ENCODE measurements around the genes MTNR1B, SLC36A4 and PIWIL4.

GRCh38 chr11:92969549-92969878, at the start of gene MTNR1B:
Gene MTNR1B, plus strand, starts transcription at chr11:92969651.
- PRO-cap, result no peak

GRCh38 chr11:93197719-93198606, at the start of gene SLC36A4:
Gene SLC36A4, minus strand, starts transcription at chr11:93197991.
- PRO-cap, result bidirectional peak, plus-strand start at chr11:93198042, minus-strand start at chr11:93197989

- PRO-cap, result no peak
Observed at GRCh38 chr11:93329908-93330241, 667 bp upstream of the DEUP1 start.

DNA sequence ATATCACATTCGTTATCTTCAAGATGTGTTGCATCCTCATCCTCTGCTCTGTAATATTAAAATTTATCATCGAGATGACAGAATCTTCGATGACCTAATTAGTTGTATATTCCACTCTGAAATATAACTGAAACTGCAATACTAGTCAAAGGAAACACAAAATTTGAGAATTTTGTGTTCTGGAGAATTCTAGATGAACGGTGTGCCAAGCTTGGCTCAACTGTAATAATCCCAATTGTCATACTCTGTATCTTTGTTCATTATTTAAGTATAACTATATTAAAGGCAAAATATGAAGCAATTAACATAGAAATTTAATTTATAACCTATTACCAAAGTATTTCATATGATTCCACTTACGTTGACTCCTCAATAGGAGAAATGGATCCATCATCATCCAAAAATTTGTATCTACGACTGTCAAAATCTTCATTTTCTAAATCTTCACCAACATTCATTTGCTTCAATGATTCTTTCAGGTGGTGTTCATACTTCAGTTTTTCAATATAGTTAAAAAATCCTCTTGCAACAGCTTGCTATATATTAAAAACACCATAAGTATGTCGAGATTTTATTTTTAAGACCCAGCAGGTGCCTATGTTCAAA, 4.5 kb downstream of the TAF1D start:
- PRO-cap, result no peak

DNA sequence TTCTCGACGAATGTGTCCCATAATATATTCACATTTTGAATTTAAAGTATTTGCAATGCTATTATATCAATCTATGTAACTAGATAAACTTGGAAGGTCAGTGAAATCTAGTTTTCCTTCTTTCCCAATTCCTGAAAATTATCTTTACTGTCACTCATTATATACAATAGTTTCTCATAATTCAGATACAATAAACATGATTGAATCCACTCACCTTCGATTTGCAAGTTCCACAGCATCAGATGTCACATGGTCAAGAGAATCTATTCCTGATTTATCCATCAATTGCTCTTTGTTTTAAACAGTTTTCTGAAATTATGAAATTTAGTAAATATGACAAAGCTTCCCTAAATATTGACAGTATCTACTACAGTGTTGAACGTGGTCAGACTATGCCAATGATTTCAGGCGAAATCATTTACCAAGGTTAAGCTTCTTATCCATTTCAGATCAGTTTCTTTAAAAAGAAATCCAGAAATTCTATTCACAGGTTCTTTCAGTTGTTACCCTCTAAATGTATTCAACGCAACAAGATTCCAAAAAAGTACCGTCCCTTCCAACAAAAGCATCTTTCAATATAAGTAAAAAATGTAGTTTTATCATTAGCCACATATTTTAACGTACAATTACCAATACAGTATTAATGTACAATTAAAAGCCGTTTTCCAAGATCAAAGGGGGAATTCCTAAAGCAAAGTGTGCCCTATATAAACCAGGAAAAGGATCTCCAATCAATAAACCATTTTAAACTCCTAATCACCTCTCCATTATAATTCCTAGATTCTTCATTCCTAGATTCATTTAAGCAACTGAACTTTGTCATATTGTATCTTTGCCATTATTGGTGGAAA, 2.0 kb downstream of the TAF1D start:
- PRO-cap, result no peak

DNA sequence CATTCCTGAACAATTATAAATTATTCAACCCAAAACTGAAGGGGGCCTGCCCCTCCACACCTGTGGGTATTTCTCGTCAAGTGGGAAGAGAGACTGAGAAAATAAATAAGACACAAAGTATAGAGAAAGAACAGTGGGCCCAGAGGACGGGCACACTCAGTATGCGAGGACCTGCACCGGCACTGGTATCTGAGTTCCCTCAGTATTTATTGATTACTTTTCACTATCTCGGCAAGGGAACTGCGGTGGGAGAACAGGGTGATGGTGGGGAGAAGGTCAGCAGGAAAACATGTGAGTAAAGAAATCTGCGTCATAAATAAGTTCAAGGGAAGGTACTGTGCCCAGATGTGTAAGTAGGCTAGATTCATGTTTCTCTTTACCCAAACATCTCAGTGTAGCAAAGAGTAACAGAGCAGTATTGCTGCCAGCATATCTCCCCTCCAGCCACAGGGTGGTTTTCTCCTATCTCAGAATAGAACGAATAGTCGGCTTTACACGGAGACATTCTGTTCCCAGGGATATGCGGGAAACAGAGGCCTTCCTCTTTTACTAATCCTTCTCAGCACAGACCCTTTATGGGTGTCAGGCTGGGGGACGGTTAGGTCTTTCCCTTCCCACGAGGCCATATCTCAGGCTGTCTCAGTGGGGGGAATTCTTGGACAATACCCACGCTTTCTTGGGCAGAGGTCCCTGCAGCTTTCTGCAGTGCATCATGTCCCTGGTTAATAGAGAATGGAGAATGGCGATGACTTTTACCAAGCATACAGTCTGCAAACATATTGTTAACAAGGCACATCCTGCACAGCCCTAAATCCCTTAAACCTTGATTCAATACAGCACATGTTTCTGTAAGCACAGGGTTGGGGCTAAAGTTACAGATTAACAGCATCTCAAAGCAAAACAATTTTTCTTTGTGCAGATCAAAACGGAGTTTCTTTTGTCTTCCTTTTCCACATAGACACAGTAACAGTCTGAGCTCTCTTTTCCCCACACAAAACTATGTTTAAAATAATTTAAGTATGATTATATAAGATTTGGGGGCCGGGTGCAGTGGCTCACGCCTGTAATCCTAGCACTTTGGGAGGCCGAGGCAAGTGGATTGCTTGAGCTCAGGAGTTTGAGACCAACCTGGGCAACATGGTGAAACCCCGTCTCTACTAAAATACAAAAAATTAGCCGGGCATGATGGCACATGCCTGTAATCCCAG, 3.6 kb downstream of the C11orf54 start:
- PRO-cap, result no peak

GRCh38 chr11:93908723-93909077, 58.3 kb upstream of the VSTM5 start:
- PRO-cap, result no peak

DNA sequence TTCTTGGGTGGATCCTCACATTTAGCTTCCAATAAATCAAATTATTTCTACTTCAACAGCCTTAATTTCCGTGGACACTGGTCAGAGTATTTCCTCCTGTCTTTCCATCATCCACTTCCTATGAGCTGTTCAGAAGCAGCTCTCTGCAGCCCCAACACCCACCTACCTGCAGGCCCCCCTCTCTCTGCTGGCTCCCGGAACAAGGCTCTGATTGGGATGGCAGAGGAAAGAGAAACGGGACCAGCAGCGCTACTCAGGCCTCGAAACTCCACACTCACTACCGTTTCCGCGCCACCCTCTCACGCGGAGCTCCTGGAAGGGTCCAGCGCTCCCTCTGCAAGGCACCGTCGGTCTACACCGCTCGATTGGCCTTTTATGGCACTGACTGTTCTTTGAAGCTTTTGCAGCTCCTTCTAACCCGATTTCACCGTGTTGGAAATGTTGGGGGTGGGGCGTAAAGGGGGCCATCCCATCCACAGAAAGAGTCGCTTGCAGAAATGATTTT, 429 bp upstream of the PANX1 start:
- PRO-cap, result unidirectional peak, plus-strand start at position 222 of the sequence

- PRO-cap, result no peak
Observed at GRCh38 chr11:94500586-94501099, 6.9 kb downstream of the ANKRD49 start.

DNA sequence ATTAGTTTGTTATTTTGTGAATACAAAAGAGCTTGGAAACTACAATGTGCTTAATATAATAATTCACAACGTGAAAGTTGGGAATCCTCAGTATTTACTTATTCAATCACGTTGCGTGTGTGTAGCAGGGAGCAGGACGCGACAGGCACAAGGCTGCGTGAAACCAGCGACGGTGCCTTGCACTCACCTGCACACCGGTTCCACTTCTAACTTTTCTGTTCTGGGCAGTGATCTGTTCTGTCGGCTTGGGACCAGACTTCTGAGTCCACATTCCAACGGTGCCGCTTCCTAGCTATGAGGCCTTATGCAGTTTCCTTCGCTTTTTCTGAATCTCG, 392 bp upstream of the C11orf97 start:
- PRO-cap, result no peak

DNA sequence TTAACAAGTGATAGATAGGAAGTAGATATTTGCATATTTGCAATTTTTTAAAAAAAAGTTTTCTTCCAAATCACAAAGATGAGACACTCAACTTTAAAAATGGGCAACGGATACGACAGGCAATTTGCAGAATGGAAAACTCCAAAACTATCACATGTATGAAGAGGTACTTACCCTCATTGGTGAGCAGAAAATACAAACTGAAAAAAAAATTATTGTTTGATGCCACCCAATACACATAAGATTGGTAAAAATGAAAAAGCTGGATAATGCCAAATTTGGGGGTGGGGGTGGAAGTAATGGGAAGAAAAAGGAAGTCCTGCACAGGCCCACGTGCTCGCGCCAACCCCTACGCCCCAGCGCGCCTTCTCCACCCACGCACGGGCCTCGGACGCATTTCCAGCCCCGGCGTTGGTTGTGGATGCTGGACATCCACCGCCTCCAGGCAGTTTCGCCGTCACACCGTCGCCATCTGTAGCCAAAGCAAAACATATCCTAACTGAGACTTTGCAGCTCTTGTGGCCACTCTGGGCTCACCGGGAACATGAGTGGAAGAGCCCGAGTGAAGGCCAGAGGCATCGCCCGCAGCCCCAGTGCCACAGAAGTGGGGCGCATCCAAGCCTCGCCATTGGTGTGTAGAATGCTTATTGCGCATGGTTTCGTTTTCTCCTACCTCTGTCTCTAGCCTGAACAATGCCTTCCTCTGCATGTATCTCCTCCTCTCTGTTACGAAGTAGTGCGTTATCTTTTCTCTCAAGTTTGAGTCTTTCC, at the start of gene PIWIL4:
Gene PIWIL4, plus strand, starts transcription at position 394 of the 771 bp plus-strand sequence.
- PRO-cap, result no peak

DNA sequence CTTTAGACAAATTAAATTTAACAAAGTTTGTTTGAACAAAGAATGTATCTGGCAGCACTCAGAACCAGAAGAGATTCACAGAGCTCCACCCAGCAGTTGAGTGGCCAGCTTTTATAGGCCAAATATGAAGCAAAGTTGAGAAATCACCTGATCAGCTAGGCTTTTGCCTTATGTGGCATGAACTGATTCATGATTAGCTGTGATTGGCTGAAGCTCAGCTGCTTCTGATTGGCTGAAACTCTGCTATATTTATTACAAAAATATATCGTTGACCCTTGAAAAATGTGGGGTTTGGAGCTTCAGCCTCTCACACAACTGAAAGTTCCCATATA, 62.6 kb downstream of the PIWIL4 start:
- PRO-cap, result no peak

DNA sequence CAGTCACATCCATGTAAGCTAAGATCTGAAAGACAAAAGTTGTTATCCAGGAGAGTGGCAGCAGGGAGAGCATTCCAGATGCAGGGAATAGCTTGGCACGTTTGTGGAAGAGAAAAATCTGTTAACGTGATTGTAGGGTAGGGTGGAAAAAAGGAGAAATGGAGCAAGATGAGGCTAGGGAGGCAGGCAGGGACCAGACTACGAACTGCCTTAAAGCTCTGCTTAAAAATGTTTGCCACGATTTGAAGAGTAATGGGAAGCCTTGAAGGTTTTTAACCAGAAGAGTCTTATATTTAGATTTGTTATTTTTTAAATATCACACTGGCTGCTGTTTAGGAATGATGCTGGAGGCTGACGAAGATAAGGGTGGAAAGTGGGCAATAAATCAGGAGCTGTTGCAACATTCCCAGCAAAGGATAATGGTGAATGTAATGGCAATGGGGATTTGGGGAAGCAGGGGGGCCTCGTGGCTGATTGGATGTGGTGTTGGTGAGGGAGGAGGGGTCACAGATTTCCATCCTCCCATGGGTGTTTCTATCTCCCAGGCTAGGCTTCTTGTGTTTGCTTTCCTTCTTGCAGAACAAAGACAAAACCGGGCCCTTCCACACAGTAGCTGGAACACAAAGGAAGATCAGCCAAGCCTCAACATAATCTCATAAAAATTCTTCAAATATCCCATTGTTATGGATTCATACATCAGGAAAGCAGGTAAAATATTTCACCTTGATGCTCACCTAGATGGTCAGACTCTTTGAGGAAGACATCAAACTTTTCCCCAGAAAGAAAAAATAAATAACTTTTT, 80.7 kb downstream of the PIWIL4 start:
- PRO-cap, result no peak

DNA sequence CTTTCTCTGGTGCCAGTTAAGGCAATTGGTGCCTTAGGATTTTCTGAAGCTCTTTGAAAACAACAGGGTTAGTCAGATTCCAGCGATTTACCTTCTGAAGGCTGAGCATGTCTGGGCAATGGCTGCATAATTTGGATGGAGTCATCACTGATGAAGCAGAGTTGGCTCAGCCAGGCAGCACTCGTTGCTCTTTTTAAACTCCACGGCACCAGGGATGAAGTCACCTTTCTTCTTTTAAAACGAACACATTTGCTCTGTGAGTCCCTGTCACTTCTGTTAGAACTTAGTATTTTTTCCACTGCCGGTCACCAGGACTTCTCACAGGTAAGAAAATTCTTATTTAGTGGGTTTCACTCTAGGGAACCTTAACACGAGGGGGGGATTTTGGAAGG, 61.9 kb upstream of the AMOTL1 start:
- PRO-cap, result no peak

GRCh38 chr11:94732583-94733201, 35.5 kb upstream of the AMOTL1 start:
- PRO-cap, result unidirectional peak, minus-strand start at chr11:94732778

DNA sequence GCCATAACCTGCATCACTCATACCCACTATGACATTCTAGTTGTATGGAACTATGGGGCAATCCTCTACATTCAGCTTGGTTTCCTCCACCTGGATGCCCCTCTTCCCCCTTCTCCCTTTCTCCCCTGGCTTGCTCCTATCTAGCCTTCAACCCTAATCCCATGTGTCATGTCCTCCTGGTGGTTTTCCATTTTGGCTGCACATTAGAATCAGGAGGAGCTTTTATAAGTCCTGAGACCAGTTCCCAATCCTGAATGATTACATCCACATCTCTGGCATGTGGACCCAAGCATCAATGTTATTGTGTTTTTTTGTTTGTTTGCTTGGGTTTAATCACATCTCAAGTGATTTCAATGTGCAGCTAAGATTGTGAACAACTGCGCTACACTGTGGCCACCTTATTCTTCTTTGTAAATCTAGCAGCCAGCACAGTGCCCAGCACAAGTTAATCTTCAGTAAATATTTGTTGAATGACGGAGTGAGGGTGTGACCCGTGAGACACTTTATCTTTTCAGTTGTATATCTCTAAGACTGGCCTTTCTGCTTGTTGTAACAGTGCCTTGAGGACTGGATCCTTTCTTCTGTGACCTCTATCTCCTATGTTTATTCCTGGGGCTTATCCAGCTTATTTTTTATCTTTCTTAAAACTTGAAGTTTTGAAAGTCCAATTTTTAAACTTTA, 21.6 kb upstream of the AMOTL1 start:
- PRO-cap, result no peak

DNA sequence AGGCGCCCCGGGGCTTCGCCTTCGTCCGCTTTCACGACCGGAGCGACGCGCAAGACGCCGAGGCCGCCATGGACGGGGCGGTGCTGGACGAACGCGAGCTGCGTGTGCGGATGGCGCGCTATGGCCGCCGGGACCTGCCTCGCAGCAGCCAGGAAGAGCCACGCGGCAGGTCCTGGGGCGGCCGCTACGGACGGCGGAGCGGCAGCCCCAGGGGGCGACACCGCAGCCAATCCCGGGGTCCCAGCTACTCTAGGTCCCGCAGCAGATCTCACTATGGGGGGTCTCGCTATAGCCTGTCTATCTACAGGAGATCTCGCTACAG, 12.6 kb downstream of the KDM4E start:
- PRO-cap, result no peak

DNA sequence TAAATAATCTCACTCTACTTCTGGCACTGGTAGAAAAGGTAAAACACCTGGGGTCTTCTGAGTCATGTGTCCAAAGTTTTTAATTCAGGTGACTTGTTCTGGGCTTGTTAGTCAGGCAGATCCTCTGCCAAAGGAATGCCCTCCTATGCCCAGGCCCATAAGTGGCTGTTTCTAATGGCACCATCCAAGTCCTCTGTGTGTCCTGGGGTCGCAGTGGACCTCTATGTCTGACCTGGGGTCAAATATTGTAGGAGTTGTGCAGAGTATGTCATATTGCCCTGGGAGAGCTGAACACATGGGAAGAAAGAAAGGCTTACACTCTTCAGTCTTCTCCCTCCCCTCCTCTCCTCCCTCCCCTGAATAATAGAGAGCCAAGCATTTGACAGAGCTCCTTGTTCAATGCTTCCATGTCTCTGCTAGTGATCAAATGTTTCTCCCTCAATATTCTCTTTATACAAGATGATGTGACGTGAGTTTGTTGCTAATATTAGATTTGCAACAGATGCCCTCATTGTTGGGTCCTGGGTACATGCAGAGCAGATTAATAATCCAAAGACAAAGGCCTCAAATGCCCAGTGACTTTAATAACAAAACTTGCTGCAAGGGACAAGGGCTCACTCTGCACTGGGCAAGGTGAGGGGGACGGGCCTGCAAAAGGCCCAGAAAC, 7.2 kb upstream of the ENDOD1 start:
- PRO-cap, result no peak

- PRO-cap, result no peak
Observed at GRCh38 chr11:95153786-95154331, 64.2 kb downstream of the ENDOD1 start.

DNA sequence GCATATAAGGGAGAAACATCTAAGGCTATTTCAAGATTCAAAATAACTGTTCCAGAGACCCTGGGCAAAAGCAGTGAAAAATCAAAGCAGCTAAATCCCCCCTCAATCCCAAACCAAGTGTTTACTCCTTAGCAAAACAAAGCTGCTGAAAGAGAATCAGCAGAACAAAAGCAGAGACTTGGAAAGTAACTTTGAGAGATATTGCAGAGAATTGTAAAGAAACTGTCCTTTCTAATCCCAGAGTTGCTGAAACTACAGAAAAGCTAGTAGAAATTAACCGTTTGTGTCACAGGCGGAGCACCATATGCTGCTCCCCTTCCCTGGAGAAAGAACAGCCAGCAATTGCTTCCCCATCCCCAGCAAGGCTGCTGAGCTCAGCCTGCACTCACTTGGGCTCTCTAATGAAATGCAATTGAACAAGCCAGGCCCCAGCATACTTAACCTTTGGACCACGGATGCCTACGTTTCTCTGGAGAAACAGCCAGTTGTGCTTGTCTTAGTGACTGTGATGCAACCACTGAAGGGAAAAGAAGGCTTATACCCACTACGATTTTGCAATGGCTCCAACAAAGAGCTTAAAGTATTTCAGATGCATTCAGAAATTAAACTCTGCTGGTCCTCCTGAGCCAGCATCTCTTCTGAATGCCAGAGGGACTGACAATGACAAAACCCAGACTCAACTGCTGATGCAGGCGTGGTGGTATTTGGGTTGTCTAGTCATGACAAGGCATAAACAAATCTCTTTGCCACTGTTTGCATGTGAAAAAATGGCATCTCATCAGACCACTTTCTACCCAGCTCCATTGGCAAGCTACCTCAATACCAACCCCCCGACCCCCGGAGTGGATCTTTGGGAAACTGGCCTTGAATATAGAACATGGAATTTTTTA, 51.3 kb upstream of the SESN3 start:
- PRO-cap, result no peak